Peripheral blood mononuclear cell (primary cell): ENCODE measurements around a stretch of chr16.

DNA sequence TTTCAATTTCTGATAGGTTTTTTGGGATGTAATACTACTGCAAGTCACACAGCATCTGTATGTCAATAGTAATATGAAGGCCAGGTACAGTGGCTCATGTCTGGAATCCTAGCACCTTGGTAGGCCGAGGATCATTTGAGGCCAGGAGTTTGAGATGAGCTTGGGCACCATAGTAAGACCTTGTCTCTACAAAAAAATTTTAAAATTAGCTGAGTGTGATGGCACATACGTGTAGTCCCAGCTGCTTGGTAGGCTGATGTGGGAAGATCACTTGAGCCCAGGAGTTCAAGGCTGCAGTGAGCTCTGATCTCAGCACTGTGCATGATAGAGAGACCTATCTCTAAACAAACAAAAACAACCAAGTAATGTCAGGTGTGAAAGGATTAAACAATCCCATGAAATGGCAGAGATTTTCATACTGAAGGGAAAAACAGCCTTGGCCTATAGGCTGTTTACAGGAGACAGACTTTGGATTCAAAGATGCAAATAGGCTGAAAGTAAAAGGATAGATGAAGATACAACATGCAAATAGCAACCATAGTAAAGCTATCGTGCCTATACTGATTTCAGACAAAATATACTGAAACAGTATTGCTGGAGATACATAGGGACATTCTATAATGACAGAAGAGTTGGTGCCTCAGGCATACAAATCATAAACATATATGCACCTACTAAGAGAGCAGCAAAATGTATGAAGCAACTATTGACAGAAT, 8.0 kb downstream of the ATF7IP2 start:
- PRO-cap, 8 experiments: no peak in any of the 8 experiments

DNA sequence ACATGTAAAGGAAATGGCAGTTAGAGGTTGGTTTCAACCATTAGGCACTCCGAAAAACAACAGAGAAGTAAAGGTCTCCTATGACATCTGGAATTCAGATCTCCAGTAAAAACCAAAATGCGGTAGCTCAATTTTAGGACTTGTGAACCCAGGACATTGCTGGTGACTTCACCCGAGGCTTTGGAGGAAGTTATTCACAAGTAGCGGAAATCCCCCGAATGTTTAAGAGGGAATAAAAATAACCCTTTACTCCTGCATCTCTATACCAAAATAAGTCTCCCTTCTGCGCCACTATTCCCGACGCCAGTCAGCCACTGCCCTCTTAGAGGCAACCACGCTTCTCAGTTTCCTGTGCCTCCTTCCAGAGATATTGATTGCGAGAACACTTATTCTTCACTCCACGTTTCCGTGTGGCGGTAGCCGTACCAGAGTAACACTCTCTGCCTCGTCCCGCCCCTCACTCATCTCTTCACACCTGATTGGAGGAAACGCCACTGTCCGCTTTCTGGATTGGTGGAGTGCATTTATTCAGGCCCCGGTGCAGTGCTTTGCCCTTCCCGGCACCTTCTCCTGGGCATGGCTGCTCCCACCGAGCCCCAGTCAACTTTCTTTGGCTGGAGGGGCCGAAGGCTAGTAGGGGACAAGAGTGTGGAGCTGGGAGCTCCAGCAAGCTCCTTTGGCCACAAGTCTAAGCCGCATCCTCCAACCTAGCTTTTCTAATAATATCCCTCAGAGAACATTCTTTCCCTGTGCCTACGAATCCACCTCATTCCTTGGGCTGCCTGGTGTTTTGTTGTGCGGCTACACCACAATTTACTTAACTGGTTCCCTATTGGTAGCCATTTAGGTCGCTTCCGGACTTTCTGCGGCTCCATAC, 27.2 kb downstream of the EMP2 start:
- PRO-cap, 8 experiments: no peak in any of the 8 experiments

GRCh38 chr16:10619269-10619938, 39.0 kb upstream of the EMP2 start:
- PRO-cap, 8 experiments: no peak in any of the 8 experiments

DNA sequence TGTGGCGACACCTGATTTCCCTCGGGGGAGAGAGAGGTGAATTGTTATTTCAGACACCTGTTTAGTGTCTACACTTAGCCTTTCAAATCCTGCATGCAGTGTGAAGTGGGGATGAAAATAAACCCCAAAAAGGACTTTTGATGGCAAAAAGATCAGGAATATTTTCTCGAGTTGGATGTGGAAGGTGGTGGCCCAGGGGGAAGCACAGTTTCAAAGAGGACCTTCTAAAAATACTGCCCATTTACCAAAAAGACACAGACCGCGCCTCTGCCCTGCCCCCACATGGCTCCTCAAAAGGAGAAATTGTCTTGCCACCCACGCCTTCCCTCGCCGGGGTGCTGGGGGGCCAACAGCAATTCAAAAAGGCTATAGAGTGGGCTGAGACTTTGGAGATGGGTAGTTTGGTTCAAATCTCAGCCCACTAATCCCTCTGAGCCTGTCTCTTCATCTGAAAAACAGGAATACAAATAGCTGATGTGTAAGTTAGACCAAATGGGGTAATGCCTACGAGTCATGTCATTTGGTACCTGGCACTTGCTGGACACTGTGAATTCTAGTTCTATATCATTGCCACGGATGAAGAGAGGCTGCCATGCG, 11.6 kb downstream of the CIITA start:
- PRO-cap, 8 experiments: no peak in any of the 8 experiments

DNA sequence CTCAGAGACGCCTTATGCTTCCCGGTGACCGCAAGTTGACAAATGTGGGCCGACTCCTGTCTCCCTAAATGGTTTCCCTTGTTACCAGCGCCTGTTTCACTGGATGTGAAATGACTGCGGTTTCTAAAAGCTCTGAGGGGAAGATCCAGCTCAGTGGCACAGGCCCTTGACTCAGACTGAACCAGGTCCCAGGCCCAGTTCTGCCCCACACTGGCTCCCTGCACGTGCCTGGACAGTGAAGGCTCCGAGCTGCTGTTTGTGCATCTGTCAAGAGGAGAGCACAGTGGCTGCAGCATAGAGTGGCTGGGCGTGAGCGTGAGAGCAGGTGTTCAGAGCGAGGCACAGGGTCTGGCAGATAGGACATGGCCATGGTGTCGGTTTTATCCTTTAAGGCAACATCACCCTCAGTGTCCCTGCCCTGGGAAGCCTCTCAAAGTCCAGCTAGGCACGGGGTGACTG, 19.9 kb downstream of the CLEC16A start:
- PRO-cap, 8 experiments: no peak in any of the 8 experiments

- PRO-cap, 8 experiments: no peak in any of the 8 experiments
Observed at GRCh38 chr16:11128093-11129323, 127.5 kb downstream of the SOCS1 start.

DNA sequence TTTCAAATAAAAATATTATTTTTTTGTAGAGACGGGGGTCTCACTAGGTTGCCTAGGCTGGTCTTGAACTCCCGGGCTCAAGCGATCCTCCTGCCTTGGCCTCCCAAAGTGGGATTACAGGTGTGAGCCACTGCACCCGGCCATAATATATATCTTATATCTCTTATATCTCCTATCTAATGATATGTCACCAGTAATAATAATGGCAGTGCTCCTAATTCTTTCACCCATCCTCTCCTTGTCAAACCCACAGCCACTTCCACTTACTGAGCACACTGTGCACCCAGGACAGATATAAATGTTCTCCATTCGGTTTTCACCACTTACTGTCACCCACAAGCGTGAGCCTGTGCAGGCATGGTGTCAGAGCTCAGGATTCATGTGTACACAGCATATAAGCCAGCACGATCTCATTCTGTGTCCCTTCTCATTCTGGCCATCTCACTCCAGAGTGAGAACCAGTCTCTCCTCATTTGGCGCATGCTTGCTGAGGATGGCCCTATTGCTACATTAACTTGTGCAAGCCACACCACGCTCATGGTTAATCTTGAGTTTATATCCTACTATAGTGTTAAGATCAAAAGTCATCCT, 21.3 kb downstream of the SOCS1 start:
- PRO-cap, 8 experiments: peak in 2 of 8 experiments; most common plus-strand start position 420 of the sequence (in 1); most common minus-strand start position 434 of the sequence (in 1)

DNA sequence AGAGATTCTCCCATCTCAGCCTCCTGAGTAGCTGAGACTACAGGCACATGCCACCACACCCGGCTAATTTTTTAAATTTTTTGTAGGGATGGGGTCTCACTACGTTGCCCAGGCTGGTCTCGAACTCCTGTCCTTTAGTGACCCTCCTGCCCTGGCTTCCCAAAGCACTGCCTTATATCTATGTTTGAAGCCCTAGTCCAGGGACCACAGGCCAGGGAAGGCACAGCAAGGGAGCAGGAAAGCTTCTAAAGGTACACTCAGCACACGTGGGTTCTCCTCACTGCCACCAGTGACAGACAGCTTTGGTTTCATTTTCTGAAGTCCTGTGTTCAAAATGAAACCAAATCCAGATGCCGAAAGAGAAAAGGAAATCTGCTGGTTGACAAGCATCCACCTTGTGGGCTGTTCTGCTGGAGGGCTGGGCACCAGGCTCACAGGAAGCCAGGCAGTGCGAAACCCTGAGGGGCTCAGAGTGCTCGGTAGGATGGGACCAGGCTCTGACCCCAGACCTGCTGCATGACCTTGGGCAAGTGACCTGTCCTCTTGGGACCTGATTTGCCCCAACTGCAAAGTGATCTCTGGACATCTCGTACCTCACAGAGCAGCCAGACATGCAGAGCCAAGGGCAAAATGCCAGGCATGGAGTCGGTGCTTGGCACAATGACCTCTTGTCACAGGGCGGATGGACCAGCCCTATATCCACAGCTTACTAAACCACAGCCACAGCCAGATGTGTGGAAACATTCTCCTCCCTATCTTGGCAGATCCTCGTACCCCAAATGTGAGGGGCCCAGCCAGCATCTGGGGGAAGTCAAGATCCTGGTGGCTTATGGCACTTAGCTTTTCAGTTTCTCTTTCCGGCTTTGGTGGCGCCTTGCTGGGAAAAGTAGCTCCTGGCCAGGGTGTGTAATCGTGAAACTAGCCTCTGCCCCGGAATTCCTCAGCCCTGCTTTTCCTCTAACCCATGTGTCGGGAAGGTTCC, 2.8 kb upstream of the SOCS1 start:
- PRO-cap, 8 experiments: no peak in any of the 8 experiments

DNA sequence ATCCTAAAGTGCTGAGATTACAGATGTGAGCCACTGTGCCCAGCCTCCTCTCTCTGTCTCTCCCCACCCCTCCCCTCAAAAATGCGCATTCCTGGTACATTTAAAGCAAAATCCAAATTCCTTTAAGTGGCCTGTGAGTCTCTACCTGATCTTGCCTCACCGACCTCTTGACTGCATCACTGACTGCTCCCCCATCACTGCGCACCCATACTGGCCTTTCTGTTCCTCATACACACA, 17.5 kb upstream of the RMI2 start:
- PRO-cap, 8 experiments: no peak in any of the 8 experiments

- PRO-cap, 8 experiments: no peak in any of the 8 experiments
Observed at GRCh38 chr16:11350671-11351377, 5.6 kb downstream of the RMI2 start.

- PRO-cap, 8 experiments: no peak in any of the 8 experiments
Observed at GRCh38 chr16:11370545-11371002, 25.3 kb downstream of the RMI2 start.

GRCh38 chr16:11396218-11396662, 51.0 kb downstream of the RMI2 start:
- PRO-cap, 8 experiments: no peak in any of the 8 experiments

DNA sequence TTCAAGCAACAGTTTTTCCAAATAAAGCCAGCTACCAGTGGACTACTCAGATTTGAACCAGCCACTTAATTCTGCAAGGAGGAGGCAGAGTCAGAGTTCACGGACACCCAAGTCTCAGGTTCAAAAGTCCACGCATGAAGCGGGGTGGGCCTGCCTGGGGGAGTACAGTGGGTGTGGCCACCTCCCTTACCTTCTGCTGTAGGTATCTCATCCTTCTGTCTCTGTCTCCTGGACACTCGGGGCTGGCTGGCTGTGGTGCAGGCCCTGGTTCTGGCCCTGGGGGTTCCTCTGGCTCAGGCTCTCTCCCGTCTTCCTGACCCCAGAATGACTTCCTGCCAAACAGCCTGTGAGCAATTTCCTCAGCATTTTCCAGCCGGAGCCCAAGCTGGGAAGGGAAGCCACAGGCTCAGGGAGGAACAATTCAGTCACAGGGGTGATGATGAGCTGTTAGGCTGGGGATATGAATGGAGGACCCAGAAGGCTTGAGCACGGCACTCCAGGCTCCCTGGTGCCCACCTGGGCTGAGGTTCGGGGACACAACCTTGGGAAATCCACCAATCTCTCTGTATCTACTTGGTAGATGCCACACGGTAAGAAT, 42.3 kb downstream of the ENSG00000188897 start:
- PRO-cap, 8 experiments: no peak in any of the 8 experiments

DNA sequence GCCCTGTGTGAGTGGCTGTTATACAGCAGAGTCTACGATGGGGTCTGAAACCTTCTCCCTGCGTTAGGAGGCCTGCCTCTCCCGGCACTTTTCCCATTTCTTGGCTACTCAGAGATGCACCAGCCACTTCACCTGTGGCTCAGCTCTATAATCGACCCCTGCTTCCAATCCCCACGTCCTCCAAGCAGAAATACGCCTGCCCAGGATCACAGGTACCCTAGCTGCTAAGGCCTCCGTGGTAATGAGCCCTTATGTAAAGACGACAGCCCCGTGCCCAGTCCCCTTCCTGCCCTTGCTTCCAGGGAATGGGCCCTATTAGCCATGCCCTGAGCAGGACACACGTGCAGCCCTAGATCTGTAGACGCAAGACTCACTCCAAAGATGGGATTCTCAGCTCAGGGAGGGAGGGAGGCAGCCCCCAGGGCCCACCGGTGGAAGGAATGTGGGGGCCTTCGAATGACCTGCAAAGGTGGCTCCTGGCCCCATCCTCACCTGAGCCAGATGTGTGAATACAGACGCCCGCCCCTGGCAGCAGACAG, 11.7 kb upstream of the ENSG00000188897 start:
- PRO-cap, 8 experiments: peak in 3 of 8 experiments; most common minus-strand start position 175 of the sequence (in 2)

DNA sequence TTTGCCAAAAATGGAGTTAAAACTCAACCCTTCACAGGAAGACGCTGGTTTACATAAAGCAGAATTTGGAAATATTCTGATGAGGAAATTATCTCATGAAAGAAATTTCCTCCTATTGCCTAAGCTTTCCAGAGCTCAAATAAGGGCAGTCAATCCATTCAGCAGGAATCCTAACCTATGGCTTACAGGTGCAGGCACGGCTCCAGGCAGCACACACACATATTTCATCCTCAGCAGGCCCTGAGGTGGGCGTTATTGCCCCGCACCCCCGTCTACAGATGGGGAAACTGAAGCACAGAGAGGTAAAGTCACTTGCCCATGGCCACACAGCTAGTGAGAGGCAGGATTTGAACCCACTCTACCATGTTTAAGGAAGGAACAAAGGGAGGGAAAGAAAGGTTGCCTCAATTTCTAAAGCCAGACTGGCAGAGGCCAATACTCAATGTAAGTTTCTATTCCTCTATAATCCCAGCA, 24.1 kb upstream of the ENSG00000188897 start:
- PRO-cap, 8 experiments: peak in 1 of 8 experiments; most common minus-strand start position 215 of the sequence (in 1)

DNA sequence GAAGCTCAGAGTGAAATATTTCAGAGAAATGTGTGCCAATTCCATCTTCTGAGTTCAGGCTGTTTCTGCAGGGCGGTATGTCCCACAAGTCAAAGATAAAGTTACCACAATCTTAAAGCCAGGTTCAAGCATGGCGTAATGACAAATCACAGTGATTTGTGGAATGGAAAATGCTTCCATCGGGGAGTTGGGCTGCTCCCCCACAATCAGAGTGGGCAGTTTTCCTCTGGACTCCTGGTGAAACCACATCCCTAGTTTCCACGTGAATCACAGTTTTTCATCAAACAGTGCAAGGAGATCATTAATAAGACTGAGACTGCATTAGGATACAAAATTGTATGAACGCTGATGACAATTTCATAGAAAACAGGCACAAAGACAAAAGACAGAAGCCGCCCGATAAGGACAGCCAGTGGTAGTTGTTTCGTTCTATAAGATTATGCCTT, 3.6 kb downstream of the LITAF start:
- PRO-cap, 8 experiments: no peak in any of the 8 experiments

DNA sequence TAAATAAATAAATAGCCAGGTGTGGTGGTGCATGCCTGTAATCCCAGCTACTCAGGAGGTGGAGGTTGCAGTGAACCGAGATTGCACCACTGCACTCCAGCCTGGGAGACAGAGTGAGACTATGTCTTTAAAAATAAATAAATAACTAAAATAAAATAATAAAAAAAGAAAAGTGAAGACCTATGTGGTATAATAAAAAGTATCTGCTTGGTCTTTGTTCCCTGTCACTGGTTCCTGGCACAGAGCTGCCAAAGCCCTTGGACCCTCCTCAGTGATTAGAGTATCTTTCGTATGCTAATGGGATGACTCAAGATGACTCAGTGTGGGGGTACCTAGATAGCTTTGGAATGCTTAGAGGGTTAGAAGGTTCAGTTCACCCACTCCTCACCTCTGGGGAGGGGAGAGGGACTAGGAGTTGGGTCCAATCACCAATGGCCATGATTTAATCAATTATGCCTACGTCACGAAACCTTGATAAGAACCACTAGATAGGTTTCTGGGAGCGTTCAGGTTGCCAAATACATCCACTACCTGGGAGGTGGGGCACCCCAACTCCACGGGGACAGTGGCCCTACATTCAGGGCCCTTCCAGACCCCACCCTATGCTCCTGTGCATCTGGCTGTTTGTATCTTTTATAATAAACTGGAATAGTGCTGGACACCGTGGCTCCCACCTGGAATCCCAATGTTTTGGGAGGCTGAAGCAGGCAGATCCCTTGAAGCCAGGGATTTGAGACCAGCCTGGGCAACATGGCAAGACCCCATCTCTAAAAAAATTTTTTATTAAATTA, 29.0 kb upstream of the LITAF start:
- PRO-cap, 8 experiments: no peak in any of the 8 experiments

DNA sequence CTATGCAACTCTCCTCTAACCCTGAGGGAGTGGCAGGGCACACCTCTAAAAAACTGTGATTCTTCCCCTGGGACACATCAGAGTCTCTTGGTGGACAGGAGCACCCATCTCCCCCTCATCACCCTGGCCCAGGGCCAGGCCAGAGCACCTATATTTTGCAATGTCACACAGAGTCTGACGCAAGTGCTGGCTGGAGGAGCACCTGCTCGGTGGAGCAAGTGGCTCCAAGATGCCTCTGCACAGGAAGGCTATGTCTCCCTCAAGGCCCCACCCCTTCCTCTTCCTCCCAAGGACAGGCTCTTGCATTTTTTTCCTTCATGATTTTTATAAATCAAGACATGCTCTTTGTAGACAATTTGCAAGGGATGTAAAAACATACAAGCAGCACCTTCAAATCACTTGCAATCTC, 13.3 kb downstream of the SNN start:
- PRO-cap, 8 experiments: peak in 1 of 8 experiments; most common plus-strand start position 175 of the sequence (in 1); most common minus-strand start position 128 of the sequence (in 1)

DNA sequence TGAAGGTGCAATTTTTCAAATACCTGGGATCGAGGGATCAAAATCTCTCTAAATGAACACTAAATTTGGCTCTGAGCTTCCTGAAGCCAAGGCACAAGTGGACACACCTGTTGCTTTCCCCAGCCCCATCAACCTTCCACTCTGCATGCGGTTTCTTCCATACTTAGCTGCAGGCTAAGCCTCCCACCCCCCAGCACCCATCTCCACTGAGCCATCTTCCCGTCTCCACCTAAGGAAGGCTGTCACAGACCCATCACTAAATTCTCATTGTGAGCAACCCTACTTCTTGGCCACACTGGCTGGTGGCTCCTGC, 30.5 kb downstream of the TXNDC11 start:
- PRO-cap, 8 experiments: peak in 3 of 8 experiments; most common minus-strand start position 134 of the sequence (in 2)

GRCh38 chr16:11742924-11743379, 295 bp upstream of the TXNDC11 start:
- PRO-cap, 8 experiments: peak in 8 of 8 experiments; most common plus-strand start chr16:11743021 (in 6)